Prostate gland (tissue), 2 donors: ENCODE data around the gene KSR1.

DNA sequence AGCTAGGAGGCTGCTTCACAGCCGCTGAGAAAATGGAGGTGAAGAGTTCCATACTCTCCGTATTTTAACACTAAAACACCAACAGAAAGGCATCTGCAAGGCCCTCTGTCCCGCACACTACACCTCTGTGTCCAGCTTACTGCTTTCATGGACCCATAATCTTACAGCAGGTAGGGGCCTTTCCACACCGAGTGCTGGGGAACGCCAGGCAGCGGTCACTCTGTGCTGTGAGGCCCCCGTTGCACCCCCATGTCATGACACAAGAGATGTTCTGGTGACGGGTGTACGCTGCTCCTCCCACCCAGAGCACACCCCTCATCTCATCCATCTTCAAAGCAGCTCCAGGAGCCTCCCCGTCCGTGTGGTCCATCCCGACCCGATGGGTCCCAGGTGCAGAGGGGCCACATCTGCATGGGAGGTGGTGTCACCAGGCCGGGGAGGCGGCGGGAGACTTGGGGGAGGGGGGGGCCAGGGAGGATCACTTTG, 40.3 kb downstream of the USP22 start:
- PRO-cap, result no peak
- RAMPAGE, long total RNA, 2 experiments, result no peak in any of the 2 experiments

GRCh38 chr17:21033019-21033997, 9.5 kb downstream of the USP22 start:
- PRO-cap, result no peak
- RAMPAGE, long total RNA, 2 experiments, result no peak in any of the 2 experiments

DNA sequence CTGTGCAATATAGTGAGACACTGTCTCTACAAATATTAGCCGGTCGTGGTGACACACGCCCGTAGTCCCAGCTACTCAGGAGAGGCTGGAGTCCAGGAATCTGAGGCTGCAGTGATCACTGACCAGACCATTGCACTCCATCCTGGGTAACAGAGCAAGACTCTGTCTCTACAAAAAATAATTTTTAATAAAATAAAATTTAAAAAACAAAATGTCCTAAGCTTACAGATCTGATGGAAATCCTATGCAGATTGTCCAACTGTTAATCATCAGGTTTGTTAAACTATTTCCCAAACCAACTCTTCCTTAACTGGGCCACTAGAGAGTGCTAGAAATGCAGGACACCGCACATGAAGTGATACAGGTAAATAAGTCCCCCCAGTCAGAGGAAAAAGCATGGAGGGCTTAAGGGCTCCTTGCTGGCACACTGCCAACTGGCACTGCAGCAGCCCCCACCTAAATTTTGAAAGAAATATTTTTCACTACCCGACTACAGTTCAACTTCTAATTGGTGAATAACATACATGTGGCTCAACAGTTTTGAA, 2.7 kb downstream of the USP22 start:
- PRO-cap, result no peak
- RAMPAGE, long total RNA, 2 experiments, result no peak in any of the 2 experiments

DNA sequence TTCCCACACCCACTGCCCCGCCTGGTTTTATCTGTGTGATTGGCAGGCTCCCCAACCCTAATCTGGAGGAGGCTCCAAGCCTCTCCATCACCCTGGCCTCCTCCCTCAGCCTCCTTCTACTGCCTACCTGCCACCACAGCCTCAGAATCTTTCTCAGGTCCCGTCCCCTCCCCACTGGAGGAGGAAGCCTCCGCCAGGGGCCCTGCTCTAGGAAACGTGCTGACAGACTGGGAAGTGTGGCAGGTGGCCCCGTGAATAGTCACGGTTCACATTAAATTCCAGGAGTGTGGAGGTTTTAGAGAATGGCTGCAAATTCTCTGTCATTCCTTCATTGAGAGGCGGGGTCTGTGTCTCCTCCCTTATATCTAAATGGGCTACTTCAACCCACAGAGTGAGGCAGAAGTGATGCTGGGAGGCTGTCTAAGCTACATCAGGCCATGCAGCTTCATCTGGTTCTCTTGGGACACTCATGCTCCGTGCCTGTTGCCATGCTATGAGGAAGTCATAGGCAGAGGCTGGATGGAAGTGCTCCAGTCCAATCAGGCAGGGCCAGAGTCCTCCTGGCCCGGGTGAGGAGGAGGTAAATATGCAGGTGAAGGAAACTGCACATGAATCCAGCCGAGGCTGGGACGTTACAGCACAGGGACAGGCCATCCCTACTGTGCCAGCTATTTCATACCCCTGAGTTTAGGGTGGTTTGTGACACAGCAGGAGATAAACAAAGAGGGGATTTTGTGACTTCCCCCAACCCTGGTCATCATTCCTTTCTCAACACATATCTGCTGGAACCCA, 11.2 kb upstream of the MAP2K3 start:
- PRO-cap, result no peak
- RAMPAGE, long total RNA, 2 experiments, result no peak in any of the 2 experiments

DNA sequence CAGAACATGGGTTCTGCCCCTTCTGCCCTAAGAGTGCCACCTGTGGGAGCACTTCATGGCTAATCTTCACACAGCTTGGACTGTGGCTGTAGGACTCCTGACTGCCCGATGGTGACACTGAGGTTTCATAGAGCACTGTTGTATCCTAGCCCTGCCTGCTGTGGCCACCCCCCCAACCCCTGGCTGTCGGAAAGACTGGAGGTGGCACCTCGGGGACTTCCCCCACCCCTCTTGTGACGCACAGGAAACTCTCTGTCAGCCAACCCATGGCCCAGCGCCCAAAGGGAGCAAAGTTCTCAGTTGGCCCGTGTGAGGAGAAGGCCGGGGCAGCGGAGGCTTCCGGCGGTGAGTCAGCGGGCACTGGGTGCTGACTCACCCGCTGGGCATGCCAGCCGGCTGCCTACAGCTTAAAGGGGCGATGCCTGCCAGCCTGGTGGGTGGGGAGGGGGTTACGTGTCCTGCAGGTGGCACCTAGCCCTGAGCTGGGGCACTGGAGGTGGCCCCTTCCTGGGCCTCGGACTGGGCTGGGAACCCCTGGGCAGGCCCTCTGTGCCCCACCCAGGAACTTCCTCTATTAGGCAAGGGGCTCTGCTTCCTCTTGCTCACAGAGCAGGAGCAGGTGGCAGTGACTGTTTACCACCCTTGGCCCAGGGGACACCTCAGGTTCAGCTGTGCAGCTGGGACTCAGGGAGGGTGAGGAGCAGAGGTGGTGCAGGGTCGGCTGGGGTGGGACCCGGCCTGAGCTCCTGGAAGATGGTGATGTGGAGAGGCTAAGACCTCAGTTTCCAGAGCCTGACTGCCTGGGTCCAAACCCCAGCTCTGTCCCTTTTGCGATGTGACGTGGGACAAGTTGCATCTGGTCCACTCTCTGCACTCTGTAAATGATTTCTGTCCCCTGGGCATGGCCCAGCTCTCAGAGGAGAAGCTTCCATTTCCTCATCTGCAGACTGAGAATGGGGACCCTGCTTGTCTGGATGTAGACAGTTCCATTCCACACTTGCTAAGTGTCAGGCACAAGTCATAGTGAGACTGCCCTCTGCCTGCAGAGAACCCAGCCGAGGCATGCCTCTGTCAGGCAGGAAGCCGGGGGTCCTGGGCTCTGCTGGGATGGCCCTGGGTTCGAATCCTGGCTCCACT, 3.6 kb downstream of the MAP2K3 start:
- PRO-cap, result bidirectional peak, plus-strand start at position 299 of the sequence, minus-strand start at position 188 of the sequence; unidirectional peak, plus-strand start at position 605 of the sequence
- RAMPAGE, long total RNA, 2 experiments, result start-site peak on the plus strand in 1 of 2 experiments, centred at position 982 of the sequence, 5 reads per replicate

GRCh38 chr17:21300922-21301523, 16.5 kb downstream of the MAP2K3 start:
- PRO-cap, result no peak
- RAMPAGE, long total RNA, 2 experiments, result no peak in any of the 2 experiments

- PRO-cap, result no peak
- RAMPAGE, long total RNA, 2 experiments, result no peak in any of the 2 experiments
Observed at GRCh38 chr17:21310964-21311523, 26.5 kb downstream of the MAP2K3 start.

- PRO-cap, result no peak
- RAMPAGE, long total RNA, 2 experiments, result no peak in any of the 2 experiments
Observed at GRCh38 chr17:21376793-21377728, 904 bp downstream of the KCNJ12 start.

GRCh38 chr17:21532451-21533306, 156.5 kb downstream of the KCNJ12 start:
- PRO-cap, result no peak
- RAMPAGE, long total RNA, 2 experiments, result no peak in any of the 2 experiments

GRCh38 chr17:22323380-22323750, 631.0 kb downstream of the KCNJ18 start:
- PRO-cap, result no peak
- RAMPAGE, long total RNA, 2 experiments, result no peak in any of the 2 experiments

- PRO-cap, result unidirectional peak, minus-strand start at chr17:27296632
- RAMPAGE, long total RNA, 2 experiments, result no peak in any of the 2 experiments
Observed at GRCh38 chr17:27296274-27296840, 2.4 kb downstream of the WSB1 start.

DNA sequence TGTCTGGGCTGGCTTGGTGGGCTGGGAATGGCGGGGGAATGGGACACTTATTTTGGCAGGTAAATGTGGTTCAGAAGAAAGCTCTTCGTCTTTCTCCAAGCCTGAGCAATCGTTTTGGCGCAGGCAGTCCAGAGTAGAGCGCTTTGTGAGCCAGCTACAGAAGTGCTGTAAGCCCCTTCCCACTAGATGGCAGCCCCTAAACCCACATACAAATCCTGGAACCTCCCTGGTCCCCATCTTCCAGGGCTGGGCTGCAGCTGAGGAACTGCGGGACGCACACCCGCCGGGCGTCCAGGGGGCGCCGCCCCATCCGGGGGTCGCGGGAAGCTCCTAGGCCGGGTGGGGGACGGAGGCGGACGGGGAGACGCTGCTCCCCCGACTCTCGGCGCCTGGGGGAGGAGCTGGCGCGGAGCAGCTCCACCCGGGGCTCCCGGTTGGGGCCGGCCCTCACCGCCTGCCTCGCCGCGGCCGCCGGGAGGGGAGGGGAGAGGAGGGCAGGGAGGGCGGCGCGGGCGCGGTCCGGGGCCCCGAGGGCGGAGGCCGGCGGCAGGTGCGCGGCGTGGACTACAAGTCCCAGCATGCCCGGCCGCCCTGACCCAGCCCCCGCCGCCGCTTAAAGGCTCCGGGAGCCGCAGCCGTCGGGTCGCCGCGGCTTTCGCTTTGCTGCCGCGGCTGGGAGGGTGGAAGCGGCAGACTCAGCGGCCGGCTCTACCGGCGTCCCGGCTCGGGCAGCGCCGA, at the start of gene KSR1:
Gene KSR1 (plus strand): TSS at position 643 of the 738 bp plus-strand sequence.
- PRO-cap, result bidirectional peak, plus-strand start at position 643 of the sequence, minus-strand start at position 391 of the sequence
- RAMPAGE, long total RNA, 2 experiments, result no peak in any of the 2 experiments

DNA sequence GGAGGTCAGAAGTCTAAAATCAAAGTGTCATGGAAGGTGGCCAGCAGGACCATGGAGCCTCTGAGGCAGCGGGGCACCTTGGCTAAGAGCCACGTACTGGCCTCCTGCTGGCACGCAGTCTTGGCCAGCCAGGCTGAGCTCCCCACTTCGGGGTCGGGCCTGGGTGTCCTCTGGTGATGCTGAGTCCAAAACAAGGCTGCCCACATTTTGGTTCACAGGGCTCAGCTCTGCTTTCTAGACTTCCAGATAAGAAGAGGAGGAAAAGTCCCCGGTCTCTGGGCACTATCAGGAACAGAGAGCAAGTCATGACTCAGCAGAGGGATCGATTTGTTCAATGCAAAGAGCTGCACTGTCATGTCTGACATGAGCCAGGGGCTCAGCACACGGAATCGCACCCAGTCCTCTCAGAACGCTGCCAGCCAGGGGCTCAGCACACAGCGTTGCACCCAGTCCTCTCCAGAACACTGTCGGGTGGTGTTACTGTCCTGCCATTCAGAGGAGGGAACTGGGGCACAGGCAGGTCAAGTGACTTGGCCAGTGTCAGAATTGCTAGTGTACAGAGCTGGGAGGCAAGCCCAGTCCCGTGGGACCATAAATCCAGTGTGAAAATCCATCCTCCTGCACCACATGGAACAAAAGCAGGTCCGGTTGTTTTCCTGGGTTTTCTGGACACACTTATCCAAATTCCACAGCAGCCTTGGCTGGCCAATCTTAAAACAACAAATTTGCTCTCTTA, 2.5 kb downstream of the LGALS9 start:
- PRO-cap, result no peak
- RAMPAGE, long total RNA, 2 experiments, result no peak in any of the 2 experiments

DNA sequence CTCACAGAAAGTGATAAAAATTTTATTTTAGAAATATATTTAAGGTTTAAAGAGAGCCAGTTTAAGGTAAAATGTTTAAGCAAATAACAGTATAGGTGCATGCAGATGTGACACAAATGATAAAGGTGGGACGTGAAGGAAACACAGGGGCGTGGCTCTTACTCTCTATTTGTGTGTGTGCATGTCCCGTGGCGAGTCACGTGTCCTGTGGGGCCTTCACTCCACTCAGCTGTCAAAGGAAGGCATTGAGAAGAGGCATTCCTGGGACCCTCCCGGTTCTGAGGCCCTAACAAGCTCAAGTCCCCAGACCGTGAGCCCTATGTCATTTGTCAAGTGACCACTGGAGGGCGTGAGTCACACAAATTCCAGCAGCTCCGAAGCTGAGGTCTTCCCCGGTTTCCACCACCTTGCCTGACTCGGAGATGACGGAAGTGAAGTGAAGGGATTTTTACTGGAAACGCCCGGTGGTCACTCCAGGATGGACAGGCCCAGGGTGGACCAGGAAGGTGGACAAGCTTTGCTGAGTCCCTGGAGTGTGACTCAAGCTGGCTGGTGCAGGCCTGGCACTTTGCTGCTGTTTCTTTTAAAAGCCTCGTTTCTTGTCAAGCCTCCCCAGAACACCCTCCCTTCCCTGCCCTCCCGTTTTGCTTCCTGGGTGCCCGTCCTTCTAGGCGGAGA, 5.1 kb upstream of the NOS2 start:
- PRO-cap, result no peak
- RAMPAGE, long total RNA, 2 experiments, result no peak in any of the 2 experiments

DNA sequence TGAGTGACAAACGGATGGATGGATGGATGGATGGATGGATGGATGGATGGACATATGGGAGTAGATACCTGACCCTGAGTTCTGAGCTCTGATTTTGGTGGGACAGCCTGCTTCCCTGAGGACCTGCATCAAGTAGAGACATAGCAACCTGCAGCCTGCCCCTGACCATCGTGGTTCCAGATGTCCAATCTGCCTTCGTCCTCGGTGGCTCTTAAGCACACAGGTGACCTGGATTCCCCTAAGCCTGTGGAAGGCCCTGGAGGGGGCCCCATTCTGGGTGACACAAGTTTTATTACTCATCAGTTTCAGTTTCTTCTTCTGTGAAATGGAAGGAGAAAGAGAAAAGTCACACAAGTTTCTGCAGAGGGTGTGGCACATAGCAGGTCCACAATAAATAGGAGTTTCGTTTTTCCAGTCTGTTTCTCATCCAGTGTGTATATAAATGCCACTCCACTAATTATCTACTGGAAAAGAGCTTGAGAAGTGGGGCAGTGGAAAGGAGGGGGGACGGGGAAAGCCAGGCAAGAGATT, 9.9 kb upstream of the NOS2 start:
- PRO-cap, result no peak
- RAMPAGE, long total RNA, 2 experiments, result no peak in any of the 2 experiments

DNA sequence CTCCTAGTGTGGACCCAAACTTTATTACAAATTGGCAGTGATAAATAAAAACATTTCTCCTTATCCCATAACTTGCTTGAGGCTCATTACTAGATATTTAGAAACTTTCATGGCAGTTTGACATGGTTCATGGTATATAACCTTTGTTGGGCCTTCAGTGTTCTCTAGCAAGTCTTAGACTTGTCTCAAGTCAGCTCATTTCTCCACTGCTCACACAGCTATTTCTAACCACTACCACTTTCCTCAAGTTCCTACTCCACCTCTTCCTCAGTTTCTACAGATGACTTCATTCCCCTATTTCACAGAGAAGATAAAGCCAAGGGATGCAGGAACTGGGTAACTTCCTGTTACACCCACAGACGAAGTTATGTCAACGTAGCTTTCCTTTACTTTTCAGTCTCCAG, 23.2 kb downstream of the NLK start:
- PRO-cap, result no peak
- RAMPAGE, long total RNA, 2 experiments, result no peak in any of the 2 experiments

- PRO-cap, result no peak
- RAMPAGE, long total RNA, 2 experiments, result no peak in any of the 2 experiments
Observed at GRCh38 chr17:28177137-28178197, 135.0 kb downstream of the NLK start.

- PRO-cap, result no peak
- RAMPAGE, long total RNA, 2 experiments, result no peak in any of the 2 experiments
Observed at GRCh38 chr17:28193273-28193608, 125.8 kb upstream of the TMEM97 start.

GRCh38 chr17:28346446-28346887, 10.9 kb downstream of the POLDIP2 start:
- PRO-cap, result no peak
- RAMPAGE, long total RNA, 2 experiments, result no peak in any of the 2 experiments

DNA sequence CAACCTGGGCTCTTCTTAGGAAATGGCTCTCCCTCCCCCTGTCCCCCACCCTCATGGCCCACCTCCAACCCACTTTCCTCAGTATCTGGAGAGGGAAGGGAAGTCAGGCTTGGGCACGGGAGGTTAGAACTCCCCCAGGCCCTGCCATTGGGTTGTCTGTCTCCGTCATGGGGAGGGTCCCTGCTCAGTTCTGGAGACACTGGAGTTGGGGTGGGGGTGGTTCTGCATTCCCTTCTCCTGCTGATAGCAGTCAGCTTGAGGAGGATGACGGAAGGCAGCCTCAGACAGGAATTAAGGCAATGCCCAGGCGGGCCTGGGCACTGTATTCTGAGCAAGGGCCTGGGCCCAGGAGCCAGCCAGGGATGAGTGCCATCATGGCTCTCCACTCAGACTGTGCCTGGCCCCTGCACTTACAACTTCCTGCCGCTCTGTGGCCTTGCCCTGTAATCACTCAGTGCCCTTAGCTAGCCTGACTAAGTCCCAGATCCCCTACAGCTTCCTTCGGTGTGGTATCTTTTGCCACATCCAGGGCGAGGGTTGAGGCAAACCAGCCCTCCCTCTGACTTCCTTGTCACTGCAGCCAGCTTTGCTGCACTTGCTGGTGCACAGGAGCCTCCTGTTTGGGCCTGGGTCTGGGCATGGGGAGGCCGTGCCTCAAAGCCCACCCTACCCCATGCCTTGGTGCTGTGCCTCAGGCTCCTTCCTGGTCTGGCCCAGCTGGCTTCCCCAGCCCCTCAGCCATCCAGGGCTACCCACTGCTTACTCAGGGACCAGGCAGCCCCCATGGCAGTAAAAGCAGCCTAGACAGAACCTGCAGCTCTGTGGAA, 9.4 kb downstream of the SLC46A1 start:
- PRO-cap, result no peak
- RAMPAGE, long total RNA, 2 experiments, result no peak in any of the 2 experiments